Measurements from ENCODE around the gene NPR3.

- RRBS, 2 experiments: no CpG with 5 or more reads among the region's 5 CpGs
These were observed 49.4 kb downstream of the ZFR start for GRCh38 chr5:32395055-32395560.

GRCh38 chr5:32537330-32537972 lies 47.9 kb upstream of the SUB1 start:
- RRBS, 2 experiments: no CpG with 5 or more reads among the region's 6 CpGs

DNA sequence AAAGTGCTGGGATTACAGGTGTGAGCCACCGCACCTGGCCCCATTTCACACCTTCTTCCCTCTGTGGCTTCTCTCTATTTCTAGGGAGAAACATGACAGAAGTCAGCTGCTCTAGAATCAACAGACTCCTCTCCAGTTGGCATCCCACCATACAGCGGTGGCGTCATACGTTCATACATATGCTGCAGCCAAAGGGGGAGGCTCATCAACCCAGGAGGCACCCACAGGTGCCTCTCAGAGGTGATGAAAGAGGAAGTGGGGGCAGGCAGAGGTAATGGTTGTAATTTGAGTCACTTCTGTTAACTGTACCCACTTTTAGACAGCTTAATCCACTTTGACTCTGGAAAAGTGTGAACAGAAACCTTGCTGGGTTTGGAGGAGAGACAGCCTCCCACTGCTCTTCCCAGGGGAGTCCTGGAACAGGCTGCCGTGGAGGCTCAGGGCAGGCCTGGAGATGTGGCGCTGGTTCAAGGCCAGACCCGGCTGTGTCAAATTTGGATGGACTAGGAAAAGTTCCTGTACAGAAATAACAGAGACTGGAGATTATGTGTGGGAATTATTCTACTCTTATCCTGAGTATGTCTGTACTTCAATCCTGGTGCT lies 47.2 kb upstream of the SUB1 start:
- RRBS, 2 experiments: no CpG with 5 or more reads among the region's 7 CpGs

GRCh38 chr5:32710935-32711562 lies at the start of gene NPR3:
Gene NPR3 (plus strand): TSS chr5:32711321.
- RRBS, 2 experiments: 10 to 12% methylated on average over 9 of the region's 35 CpGs

DNA sequence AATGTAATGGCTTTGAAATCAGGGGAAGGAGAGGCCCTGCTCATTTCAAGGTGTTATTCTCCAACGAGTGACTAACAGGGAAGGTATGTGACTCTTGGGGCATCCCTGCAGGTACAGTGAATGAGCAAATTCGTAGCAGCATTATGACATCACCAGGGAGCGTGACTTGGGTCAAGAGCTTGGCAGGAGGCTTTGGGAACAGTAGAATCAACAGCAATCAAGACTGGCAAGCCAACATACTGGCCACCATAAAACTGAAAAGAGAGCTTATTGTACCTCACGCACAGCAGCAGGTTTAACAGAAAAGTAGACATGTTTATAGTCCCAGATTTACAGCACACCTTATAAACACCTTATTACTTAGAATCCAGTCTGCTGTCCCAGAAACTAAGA lies 297.6 kb downstream of the NPR3 start:
- RRBS, 2 experiments: no CpG with 5 or more reads among the region's 4 CpGs

DNA sequence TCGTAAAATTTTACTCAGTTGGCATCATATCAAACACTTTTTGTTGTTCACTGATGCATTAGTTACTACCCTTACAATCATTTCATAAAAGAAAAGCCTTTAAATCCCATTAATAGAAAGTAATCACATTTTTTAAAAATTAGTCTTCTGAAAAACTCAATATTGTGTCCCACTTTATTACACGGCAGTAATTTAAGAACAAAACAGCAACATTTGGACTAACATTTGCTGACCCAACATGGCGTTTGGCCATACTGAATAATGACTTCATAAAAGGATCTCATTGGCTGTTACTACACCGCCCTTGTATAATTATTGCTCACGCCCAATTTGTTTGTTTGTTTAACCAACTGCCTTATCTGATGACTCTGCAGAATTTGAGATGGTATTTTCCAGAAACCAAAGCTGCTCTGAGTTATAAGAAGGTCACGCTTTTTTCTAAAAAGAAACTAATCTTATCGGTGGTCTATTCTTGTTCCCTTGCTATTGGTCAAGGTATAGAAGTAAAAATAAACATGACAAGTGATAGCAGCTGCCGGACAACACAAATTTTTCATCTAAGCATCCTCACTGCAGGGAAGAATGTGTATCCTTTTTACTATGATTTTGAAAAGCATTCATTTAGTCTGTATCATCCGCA lies 200.2 kb upstream of the TARS1 start:
- RRBS, 2 experiments: no CpG with 5 or more reads among the region's 9 CpGs

GRCh38 chr5:33642167-33642552 lies 201.4 kb downstream of the TARS1 start:
- RRBS, 2 experiments: no CpG with 5 or more reads among the region's 5 CpGs

GRCh38 chr5:34008608-34008984 lies 746 bp upstream of the AMACR start:
- RRBS, 2 experiments: no CpG with 5 or more reads among the region's 4 CpGs

DNA sequence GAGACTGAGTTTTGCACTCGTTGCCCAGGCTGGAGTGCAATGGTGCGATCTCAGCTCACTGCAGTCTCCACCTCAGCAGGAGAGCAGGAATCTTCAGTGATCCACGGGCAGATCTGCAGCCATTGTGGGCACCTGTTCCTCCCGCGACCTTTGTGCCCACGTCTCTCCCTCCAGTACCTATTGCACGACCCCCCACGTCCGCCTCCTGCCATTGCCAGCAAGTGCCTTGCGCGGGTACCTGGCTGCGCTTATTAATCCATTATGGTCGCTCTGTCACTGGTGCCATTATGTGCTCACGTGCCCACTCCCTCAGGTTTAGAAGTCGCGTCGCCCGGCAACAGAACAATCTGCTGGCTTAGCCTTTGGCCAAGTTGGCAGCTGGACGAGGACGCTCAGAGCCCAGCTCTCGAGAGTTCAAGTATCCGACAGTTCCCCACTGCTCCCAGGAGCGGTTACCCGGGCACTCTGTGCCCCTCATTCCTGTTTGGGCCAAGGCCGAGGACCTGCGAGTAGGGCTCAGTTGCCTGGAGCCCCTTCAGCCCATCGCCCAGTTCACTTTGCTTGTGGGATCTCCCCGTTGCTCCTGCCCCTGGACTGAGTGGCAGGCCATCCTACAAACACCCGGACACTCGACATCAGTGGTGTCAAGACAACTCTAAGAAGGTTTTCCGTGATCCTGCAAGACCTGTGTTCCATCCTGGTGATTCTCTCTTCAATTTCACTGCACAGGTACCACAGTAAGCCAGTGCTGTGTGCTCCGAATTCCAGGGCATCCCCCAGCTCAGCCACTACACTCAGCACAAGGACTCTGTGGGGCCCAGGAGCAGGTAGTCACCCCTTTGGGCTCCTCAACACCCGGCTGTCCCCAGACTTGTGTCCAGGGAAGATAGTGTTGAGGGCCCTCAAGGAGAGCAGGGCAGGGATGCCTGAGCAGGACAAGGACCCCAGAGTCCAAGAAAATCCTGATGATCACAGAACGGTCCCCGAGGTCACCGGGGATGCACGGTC lies 146.5 kb upstream of the C1QTNF3 start:
- RRBS, 2 experiments: no CpG with 5 or more reads among the region's 37 CpGs

GRCh38 chr5:34487063-34488019 lies 168.8 kb upstream of the RAI14 start:
- RRBS, 2 experiments: no CpG with 5 or more reads among the region's 13 CpGs

DNA sequence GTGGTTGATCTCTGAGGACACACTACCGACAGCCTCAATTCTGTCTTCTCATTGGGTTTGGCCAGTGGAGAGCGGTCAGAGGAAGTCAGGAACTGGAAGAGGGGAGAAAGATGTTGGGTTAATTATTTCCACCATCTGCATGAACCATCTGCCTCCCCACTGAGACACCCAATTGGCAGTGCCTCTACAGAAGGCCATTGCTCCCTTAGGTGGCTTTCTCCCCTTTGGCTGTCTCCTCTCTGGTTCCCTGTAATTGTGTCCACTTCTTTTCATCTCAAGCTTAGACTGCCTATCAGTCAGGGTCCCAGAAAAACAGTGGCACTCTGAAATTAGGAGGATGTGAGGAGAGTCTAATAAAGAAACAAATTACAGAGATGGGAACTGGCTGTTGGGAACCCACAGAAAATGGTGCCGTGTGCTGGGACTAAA lies 154.2 kb upstream of the RAI14 start:
- RRBS, 2 experiments: no CpG with 5 or more reads among the region's 3 CpGs

GRCh38 chr5:34686476-34687214 lies 30.5 kb downstream of the RAI14 start:
- RRBS, 2 experiments: no CpG with 5 or more reads among the region's 8 CpGs

DNA sequence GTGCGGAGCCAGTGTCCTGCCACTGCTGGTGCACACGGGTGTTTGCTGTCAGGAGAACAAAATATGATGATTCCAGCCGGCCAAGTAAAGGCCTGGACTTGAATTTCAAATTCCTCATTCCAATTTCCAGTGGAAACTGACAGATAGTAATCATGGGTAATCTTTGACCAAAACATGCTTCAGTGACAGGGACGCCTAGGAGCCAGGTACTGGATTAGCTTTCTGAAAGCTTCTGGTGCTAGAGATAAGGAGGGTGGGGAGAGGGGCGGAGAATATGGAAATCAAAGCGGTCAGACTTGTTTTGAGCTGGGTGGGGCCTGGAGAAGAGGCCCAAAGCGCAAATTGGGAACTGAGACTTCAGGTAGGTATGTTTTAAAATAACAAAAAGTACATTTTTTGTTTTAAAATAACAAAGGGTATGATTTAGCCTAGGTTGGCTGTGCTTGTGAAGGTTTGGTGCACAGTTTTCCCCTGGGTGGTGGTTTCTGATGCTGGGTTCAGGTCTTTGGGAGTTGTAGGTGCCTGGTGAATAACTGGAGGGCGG lies 43.7 kb downstream of the RAI14 start:
- RRBS, 2 experiments: no CpG with 5 or more reads among the region's 8 CpGs

- RRBS, 2 experiments: no CpG with 5 or more reads among the region's 3 CpGs
These were observed 6.2 kb downstream of the DNAJC21 start for GRCh38 chr5:34935482-34936040.

DNA sequence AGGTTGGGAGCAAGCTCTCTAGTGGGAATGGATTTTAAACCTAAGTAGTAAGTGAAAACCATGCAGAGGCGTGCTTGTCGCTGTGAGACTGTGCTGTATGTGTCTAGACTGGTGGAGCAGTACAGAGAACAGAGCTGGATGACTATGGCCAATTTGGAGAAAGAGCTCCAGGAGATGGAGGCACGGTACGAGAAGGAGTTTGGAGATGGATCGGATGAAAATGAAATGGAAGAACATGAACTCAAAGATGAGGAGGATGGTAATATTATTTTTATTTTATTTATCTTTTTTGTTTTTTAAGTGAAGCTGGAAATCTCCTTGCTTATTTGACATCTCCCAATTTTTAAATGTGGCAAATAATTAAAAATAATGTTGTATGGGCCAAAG lies 9.4 kb downstream of the DNAJC21 start:
- RRBS, 2 experiments: no CpG with 5 or more reads among the region's 5 CpGs

DNA sequence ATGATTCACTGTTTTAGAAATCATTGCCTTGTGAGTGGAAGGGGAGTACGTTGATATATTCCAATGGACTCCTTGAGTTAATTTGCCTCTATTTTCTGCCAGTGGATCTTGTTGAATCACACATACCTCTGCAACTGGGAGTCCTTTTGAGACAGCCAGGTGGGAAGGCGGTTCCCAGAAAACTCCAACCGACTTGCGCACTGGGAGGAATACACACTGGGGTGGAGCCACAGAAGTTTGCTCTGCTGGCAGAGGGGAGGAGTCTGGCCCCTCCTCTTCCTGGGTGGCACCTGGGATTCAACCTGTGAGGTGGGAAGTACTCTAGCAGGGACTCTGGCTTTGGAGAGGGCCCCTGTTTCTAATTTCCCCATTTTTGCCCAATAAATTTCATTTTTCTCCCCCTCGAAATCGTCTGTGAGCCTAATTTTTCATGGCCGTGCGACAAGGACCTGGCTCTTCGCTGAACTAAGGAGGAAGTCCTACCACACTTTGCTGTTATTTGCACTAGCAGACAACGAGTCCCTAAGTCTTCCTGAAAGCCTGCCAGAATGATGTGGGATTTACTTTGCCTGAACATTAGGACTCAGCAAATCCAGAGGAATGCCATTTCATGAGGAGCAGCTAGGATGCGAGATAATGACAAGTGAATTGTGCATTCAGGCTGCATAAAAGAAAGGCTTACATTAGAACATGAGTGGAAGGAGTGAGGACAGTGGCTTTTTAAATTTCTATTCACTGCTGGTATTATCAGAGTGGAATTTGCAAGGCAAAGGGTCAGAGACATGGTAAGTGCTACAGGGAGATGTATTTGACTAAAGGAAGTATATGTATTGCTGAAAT lies 67.2 kb downstream of the PRLR start:
- RRBS, 2 experiments: no CpG with 5 or more reads among the region's 11 CpGs

DNA sequence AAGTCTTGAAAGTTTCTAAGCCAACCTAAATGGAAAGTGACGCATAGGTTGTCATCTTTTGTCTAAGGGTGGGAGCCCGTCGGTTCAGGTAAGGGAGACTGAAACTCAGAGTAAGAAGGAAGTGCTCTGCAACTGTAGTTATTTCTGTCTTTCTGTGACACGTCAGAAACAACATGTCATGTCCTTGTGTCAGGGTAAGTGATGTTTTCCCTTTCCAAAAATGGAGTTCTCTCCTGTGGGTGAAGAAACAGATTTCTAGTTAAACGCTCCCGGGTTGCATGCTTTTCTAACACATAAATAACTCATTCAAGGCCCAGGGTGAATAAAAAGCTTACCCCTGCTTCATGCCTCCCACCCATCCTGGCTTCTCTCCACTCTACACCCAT lies 33.6 kb downstream of the CAPSL start:
- RRBS, 2 experiments: no CpG with 5 or more reads among the region's 6 CpGs

- RRBS, 2 experiments: no CpG with 5 or more reads among the region's 15 CpGs
These were observed 788 bp downstream of the LMBRD2 start for GRCh38 chr5:36150854-36151344.

- RRBS, 2 experiments: no CpG with 5 or more reads among the region's 5 CpGs
These were observed 2.4 kb downstream of the NADK2 start for GRCh38 chr5:36238912-36240180.

Measured in Panc1 (cell line).